GM12891 (cell line): ENCODE measurements around the gene FAM53B.

DNA sequence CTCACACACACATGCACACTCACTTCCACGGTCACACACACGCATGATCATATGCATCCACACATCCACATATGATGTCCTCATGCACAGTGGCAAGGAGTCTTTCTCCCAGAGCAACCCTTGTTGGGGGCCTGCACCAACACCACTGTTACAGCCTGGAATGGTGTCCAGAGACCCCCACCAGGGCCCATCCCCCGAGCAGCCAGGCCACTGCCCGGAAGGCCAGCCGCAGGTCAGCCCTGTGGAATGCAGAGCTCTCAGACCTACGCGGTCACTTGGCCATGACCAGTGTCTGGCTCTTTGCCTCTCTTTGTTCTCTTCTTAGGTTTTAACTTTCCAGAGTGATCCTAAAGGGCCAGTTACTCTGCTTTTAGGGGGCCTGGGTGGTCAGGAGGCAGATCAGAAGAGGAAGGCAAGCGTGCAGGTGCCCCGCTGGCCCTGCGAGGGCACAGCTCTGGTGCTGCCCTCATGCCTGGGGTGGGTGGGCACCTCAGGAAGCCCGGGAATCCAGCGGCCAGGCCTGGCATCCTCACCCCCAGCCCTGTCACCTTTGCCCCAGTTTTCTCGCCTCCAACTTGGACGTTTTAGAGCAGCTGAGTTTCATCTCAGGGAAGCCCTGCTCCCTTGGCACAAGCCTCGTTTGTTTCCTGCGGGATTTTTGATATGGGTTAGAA, 62.4 kb upstream of the CHST15 start:
- RRBS: no CpG with 5 or more reads among the region's 16 CpGs

GRCh38 chr10:124165141-124165496, 71.7 kb upstream of the CHST15 start:
- RRBS: no CpG with 5 or more reads among the region's 4 CpGs

GRCh38 chr10:124221776-124221928, 128.3 kb upstream of the CHST15 start:
- RRBS: no CpG with 5 or more reads among the region's 5 CpGs

DNA sequence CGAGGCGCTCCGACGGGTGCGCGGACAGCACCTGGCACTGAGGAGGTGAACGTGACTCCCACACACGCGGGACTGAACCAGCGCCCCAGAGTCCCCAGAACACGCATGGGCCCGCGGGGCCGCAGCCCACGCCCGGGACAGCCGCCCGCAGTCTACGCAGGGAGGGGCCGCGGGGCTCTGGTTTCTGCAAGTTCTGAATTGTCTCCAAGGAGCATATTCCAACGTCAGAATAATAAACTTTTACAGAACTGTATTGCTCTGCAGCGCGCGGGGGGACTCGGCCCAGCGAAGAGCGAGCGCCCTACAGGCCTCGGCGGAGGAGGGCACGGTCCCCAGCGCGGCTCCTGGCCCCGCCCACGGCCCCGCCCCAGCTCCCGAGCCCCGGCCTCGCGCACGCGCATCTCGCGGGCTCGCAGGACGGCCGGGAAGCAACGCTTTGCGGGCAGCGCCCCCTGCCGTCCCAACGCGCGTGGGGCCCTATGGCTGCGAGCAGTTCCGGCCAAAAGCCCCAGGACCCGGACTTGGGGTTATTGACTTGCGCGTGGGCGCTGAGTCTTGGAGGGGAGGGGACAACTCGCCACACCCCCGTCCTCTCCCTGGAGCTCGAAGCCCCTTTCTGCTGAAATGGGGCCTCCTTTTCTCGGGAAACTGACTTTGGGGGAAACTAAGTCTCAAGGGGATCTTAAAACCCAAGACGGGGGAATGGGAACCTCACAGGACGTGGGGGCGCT, 29.6 kb downstream of the OAT start:
- RRBS: 1% methylated on average over 19 of the region's 68 CpGs

DNA sequence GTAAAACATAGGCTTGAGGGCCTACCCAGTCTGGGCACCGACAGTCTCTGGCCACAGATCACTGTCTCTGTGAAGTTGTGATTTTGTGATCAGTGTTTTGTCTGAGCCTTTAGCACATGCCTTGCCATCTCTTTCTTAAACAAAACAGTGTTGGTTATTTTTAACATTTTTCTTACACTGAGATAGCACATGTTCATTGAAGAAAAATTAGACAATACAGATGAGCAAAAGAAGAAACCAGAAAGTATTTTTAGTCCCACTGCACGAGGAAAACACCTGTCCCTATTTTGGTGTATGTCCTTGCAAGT, 27.3 kb downstream of the LHPP start:
- RRBS: no CpG with 5 or more reads among the region's 2 CpGs

DNA sequence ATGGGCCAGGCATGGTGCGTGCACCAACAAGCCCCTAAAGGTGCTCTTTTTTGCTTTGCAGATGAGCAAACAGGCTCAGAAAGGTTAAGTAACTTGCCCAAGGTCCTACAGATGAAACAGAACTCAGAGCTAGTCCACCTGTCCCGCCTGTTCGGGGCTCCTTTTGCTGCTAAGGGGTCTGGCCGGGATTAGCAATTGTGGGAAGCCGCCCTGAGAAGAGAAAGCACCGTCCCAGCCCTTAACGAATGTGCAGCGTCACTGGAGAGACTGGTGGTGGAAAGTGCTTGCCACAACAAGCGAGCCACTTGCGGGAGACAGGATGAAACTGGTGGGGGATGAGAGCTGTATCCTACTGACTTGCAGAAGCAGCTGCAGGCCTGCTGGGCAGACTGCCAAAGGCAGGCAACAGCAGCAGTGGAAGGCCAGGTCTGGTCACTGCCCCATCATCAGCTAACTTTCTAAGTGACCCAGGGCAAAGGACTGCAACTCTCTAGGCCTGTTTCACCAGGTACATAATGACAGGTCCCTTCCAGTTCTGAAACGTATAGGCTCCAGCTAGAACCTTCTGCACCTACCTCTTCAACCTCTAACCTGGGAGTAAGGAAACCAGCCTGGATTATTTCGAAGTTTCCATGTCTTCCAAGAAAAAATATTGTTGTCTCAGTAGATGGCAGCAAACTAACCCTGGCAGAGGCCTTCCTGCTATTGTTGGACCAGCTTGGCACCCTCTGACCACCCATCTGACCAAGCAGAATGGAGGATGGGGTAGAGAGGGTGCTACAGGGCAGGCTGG, 95.4 kb downstream of the FAM53B start:
- RRBS: no CpG with 5 or more reads among the region's 12 CpGs

- RRBS: 19% methylated on average over 2 of the region's 17 CpGs
These were observed 92.2 kb downstream of the FAM53B start for GRCh38 chr10:124651703-124652646.

GRCh38 chr10:124657796-124658313, 86.3 kb downstream of the FAM53B start:
- RRBS: no CpG with 5 or more reads among the region's 12 CpGs

DNA sequence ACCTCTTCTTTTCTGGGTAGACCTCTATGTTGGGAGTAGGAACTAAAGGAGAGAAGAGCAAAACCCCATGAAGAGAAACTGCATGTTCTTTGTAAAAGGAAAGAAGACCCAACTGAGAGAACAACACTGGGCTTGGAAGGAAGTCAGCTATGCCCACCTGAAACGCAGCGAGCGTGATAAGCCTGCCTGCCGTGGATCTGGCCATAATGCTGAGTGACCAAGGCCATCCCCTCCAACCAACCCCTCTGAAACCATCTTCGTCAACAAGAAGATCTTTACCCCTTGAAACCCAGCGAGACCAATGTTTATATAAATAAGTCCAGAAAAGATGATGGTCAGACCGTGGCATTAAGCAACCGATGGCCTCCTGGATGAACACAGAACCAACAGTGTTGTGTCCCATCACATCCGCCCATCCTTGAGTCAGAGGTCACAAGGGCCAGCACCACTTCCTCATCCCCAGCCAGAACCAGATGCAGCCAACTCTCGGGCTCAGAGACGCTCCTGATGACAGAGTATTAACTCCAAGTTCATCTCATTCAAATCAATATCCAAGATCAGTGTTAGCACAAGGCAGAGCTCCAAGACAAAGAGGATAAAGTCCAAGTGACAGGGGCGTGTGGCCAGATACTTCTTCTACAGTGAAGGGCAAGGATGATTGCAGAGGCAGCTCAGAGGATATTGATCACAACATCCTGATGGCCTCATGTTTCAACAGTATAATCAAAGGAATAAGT, 63.6 kb downstream of the FAM53B start:
- RRBS: no CpG with 5 or more reads among the region's 12 CpGs

GRCh38 chr10:124700888-124701087, 43.4 kb downstream of the FAM53B start:
- RRBS: no CpG with 5 or more reads among the region's 7 CpGs

- RRBS: no CpG with 5 or more reads among the region's 9 CpGs
These were observed 20.4 kb downstream of the FAM53B start for GRCh38 chr10:124723803-124724248.

- RRBS: under 1% methylated on average over 58 of the region's 143 CpGs
These were observed at the start of gene FAM53B for GRCh38 chr10:124743809-124744998. Gene FAM53B (minus strand): TSS chr10:124744378.

GRCh38 chr10:124792267-124792423, 458 bp upstream of the EEF1AKMT2 start:
- RRBS: no CpG with 5 or more reads among the region's 7 CpGs

DNA sequence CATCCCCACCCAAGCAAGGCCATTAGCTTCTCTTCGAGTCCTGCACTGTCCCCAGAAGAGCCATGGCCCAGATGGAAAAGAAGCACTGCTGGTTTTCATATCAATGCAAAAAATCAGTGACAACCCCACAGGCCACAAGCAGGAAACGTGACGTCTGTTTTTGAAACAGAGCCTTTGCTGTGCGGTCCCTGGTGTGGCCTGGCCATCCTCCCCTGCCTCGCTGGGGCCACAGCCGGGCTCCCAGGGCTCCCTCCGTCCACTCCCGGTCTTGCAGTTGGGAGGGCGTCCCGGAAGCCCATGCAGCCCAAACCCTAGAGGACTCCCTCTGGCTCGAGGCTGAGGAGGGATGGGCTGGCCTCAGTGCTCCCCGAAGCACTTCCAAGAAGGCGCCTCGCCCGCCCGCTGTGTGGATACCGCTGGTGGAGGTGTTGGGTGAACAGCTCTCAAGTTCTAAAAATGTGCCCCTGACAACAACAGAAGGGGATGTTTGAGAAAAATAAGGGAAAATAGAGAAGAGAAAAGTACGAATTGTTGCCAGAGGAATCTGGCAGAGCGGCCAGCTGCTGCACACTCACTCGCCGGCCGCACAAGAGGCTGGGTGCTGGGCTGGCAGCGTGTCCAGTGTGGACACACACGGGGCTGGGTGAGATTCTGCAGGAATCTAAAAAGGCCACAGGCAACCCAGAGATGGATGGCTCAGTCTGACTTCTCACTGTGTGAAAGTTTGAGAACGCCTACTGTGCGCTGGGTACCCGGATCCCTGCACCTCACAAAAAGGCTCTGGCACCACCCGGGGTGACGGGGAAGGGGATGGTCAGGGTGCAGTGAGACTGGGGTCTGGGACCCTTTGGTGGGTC, 12.4 kb downstream of the CTBP2 start:
- RRBS: no CpG with 5 or more reads among the region's 29 CpGs

DNA sequence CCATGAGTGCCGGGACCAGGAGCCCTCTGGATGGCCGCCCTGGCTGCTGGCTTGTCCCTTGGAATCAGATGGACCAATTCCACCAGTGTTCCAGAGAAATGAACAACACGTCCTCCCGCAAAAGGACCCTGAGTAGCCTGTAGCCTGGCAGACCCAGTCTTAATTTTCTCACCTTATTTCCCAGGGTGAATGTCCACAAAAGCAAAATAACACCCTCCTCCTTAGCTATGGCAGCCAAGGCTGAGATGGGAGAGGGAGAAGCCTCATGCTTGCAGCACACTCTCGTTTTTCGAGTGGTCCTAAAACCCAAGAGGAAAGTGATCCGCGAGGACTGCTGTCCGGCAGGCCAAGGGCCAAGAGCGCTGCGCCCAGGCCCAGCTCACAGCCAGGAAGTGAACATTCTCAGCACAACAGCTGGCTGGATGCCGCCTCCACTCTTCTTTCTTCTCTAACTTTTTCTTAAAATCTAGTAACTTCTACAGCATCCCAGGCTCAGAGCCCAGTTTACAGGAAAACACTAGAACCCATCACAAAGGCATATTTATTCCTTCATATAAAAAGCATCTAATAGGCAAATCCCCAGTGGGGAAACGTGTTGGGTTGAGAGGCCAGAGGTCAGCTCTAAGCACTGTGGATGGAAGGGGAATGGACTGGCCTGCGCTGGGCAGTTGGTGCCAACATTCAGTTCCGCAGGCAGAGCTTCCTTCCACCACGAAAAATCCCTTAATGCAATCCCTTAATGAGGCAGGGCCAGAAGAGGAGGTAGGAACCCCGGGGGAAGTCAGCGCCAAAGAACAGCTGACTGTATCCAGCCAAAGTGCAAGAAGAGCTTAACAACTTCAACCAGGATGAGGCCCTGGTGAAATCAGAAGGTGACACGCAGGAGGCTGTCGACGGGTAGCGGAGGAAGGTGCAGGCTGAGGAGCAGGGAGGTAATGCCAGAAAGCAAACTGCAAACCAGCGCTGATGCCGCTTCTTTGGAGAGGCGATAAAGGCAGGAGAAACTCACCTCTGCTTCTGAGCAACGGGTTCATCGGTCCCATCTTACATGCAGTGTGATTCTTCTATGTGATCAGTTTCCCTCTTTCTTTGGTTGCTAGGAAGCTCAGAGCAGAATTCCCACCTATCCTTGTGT, 11.2 kb downstream of the CTBP2 start:
- RRBS: no CpG with 5 or more reads among the region's 27 CpGs

DNA sequence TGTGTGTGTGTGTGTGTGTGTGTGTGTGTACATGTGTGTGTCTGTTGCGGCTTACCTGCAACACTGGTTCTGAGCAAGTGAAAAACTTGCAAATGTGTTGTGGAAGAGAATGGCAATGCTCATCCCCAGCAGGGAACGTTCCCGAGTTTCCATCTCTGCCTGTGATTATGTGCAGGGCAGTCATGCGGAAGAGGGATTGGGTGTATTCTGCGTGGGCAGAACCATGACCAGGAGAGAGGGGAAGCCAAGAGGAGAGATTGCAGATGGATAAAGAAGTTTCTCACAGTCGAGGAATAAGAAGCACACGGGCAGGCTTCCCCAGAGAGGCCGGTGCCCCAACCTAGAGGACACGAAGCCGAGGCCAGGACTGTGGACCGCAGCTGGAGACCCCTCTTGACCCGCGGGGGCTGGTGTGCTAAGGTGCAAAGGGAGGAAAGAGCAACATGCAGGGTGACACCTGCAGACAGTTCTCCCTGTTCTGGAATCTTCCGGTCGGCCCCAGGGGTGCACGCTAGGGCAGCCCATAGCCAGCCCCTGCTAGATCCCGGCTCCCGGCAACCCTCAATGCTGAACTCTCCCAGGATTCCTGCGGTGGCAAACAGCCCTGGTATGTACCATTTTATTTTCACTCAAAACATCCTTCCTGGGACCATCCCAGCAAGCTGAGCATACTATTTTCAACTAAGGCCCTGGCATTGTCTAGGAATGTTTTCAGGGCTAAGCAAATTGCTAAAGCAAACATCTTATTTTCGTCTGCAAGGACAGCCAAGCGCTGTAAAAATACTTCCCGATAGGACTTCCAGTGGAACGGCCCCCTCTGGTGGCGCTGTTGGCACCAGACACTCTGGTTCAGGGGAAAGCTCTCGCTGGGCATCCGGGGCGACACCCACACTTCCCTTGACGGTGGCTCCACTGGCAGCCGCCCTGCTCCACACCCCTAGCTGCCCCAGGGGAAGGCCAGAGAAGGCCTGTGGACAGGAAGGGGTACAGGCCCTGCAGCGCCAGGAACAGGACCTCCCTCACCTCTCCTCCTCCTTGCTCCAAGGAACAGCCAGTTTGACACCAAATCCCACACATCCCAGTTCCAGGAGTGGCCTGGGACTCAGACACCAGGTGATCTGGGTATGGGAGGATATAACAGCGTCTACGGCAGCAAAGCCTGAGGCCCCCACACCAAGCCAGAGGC, 33.0 kb upstream of the CTBP2 start:
- RRBS: 81% methylated on average over 4 of the region's 32 CpGs

DNA sequence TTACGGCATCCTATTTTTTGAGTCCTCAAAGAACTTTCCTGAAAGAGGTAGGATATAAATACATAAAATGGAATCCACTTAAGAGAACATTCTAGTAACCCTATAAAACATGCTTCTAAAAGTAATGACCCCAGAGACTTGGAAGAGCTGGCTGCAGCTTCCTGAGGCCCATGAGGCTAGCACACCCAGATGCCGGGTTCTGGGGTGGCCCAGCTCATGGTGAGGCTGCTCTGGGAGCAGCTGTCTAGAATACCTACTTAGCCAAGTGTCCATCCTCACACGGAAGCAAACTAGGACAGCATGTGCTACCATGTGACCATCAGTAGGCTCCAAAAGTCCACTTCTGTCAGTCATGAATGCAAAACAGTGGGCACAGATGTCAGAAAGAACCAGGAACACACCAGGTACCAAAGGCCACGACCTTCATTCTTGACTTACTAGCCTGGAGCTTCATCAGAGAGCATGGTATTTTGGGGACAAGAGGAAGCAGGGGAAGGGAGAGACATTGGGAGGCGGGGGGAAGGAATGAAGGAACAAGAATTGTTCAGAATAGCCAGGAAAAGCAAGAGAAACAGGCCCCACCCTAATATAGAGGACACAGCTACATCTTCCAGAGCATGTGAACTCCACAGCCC, 100.2 kb upstream of the CTBP2 start:
- RRBS: no CpG with 5 or more reads among the region's 5 CpGs

DNA sequence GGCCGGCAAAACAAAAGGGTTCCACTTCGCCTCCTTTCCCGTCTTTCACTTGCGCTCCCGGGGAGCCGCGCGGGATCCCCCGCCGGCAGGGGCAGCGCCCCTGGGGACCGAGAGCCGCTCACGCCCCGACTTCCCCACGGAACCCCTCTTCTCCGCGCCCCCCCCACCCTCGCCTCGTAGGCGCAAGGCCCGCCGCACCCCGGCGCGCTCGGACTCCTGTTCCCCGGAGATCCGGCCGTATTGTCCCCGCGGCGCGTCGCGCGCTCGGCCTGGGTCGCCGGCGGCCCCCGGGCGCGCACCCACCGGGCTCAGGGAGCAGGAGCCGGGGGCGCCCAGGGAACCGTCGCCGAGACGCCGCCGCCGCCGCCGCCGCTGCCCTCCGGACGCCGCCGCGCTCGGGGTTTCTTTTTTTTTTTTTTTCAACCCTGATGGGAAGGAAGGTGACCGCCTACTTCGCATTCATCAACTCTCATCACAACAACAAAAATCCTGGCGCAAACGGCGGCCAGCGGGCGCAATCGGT, 131.7 kb upstream of the CTBP2 start:
- RRBS: 1% methylated on average over 25 of the region's 71 CpGs

GRCh38 chr10:125209631-125209977, 181.7 kb upstream of the CTBP2 start:
- RRBS: no CpG with 5 or more reads among the region's 4 CpGs

DNA sequence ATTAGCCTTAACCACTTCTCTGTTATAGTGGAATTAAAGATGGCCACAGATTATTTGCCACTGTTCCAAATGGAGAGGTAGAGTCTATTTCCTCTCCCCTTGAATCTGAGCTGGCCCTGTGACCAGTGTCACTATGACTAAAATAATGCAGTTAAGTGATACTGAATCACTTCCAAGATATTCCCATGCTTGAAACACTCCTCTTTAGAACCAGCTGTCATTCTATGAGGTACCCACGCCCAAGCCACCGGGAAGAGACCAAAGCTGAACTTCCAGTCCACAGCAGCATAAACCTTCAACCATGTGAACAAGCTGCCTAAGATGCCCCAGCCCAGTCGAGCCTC, 2.1 kb upstream of the DHX32 start:
- RRBS: no CpG with 5 or more reads among the region's 3 CpGs